Spinal cord (tissue), 3 donors: ENCODE measurements around the genes PFDN1, NDUFA2, HARS2, PCDHA1, PCDHA13 and PCDHAC2.

DNA sequence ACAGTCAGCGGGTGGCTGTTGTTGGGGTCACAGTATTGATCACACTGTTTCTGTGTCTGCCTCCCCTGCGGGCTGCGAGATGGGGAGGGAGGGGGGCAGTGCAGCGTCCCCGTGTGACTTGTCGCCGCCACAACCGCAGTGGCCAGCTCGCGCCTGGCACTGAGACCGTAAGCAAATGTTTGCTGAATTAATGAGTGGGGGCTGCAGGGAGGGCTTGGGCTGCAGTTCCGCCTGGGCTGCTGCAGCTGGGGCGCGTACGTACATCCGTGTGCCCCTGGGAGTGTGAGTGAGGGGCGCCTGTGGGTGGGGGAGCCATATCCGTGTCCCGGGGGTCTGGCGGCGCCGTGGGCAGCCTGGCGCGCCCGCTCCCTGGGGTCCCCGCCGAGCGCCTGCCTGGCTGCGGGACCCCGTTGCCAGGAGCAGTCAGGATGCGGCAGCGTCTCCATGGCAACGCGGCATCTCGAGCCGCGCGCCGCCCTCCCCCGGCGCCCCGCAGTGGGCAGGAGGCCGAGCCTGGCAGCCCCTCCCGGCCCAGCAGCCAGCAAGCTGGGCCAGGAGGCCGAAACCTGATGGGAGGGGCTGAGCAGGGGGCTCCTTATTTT is 31.4 kb upstream of the PSD2 start:
- PRO-cap, result no peak
- RAMPAGE, long total RNA, result no peak

DNA sequence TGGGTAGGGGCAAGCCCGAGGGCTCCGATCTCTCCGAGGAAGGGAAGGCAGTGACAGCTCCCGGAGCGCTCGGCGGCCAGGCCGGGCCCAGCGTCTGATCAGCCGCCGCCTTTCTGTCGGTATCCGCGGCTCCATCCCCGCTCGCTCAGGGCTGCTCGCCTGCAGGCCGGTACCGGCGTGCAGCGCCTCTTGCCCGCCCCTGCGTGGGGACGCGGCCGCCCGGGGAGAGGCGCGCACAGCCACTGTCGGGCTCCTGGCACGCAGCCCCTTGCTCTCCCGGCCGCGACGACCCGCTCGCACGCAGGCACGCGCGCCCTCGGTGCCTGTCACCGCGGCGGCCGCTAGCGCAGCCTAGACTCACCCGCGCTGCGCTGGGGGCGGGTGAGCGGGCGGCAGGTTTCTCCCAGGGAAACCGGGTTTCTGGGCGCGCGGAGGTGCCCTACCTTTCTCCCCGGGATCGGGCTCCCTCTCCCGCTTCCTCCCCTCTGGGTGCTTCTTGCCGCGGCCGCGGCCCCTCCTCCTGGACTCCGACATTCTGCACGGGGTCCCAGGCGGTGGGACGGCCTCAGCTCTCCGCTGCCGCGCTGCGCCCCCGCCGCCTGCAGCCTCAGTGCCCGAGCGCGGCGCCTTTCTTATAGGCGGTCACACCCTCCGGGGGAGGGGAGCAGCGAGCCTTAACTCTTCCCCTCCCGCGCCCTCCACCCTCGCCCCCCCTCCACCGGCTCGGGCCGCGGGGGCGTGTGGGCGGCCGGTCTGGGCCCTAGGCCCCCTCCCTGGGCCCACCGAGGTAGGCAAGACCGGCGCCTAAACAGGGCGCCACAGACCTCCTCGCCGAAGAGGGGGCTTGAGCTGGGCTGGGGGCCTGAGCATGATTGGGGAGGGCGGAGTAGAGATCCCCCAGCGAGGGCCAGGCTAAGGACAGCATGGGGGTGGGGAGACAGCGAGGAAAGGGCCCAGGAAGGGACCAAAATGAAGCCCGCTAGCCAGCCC is 108.6 kb downstream of the PSD2 start:
- PRO-cap, result no peak
- RAMPAGE, long total RNA, result no peak

DNA sequence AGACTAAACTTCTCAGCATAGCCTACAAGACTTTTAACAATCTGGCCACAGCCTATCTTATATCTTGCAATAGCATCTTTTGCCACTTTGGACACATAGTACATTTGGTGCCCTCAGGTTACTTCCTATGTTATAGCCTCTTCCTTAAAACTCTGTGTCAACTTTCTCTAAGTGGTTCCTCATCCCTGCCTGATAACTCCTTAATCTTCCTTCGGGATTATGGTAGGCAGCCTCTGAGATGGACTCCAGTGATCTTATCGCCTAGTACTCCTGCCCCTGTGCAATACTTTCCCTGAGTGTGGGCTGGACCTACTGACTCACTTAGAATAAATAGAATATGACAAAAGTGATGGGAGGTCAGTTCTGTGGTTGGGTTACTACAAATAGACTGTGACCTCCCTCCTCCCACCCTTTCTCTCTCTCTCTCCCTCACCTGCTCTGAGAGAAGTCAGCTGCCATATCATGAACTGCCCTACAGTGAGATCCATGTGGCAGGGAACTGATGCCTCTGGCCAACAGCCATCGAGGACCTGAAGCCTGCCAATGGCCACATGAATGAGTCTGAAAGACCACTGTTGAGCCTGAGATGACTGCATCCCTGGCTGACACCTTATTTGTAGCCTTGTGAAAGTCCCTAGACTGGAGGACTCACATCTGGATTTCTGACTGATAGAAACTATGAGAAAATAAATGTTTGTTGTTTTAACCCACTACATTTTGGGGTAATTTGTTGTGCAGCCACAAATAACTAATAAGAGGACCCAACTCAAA is 31.8 kb downstream of the NRG2 start:
- PRO-cap, result no peak
- RAMPAGE, long total RNA, result no peak

GRCh38 chr5:140220513-140221151 is 45.6 kb downstream of the CYSTM1 start:
- PRO-cap, result no peak
- RAMPAGE, long total RNA, result no peak

GRCh38 chr5:140228074-140229032 is 53.4 kb downstream of the CYSTM1 start:
- PRO-cap, result no peak
- RAMPAGE, long total RNA, result no peak

DNA sequence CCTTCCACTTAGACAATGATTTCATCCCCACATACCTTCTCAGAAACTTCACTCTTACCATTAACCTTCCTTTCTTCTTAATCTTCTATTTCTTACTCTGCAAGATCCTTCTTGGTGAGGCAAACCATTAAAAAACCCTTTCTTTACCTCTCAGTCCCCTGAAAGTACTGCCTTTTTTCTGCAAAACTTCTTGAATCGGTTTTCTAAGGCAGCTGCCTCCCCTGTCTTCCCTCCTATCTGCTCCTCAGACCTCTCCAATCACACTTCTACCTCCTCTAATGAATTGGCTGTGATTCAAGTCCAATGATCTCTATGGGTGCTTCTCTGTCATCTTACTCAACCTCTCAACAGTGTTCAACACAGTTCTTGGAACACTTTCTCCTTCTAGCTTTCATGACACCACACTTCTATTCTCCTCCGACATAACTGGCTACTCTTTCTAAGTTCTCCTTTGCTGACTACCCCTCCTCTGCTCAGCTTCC is 47.2 kb downstream of the PFDN1 start:
- PRO-cap, result no peak
- RAMPAGE, long total RNA, result no peak

- PRO-cap, result no peak
- RAMPAGE, long total RNA, result no peak
Measured at GRCh38 chr5:140256152-140256831, 46.6 kb downstream of the PFDN1 start.

- PRO-cap, result no peak
- RAMPAGE, long total RNA, result start-site peak on the minus strand at chr5:140303079-140303090, 363 and 113 reads in 2 replicates
Measured at GRCh38 chr5:140302538-140303615, at the start of gene PFDN1. Gene PFDN1, minus strand, starts transcription at chr5:140303101.

GRCh38 chr5:140374598-140375265 is 14.7 kb downstream of the SLC4A9 start:
- PRO-cap, result no peak
- RAMPAGE, long total RNA, result no peak

DNA sequence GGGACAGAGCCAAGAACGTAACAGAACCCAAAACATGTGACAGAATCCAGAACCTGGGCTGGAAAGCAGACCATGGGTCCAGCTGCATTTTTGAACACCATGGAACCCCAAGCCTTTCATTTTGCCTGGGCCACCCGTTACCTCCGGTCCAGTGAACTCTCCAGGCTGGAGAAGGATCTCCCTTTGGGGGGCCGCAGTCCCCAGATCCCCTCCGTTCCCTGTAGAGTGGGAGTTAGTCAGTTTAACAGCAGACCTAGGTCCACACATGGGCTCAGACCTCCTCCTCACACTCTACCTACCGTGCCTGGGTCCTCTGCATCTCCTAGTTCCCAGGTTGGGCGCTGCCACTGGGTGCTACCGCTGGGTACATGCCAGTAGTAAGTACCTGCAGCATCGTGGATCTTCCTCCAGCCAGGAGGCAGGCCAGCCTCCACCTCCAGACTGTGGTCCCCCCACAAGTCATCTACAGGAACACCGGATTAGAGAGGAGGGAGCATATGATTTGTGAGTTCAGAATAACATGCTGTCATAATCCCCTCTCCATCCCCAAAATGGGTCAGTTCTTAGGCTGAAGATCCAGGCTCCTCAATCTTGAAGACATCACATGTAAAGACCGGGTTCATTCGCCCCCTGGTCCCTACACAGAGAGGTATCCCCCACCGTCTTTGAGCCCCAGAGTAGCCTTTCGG is 801 bp downstream of the APBB3 start:
- PRO-cap, result no peak
- RAMPAGE, long total RNA, result no peak

DNA sequence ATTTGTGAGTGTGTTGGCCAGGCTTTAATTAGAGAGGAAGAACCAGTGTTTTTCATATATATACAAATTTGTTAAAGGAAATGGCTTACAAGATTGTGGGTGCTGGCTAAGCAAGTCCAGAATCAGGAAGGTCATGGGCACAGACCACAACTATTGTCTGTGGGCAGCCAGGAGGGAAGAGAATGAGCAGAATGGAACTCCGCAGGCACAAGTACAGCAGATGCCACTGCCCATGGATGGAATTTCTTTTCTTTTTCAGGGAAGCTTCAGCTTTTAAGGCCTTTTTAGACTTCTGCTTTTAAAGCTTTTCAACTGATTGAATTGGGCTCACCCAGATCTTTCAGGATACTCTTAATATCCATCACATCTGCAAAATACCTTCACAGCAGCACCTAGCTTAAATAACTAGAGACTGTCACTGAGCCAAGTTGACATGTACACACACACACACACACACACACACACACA is 24.6 kb downstream of the SLC35A4 start:
- PRO-cap, result no peak
- RAMPAGE, long total RNA, result no peak

DNA sequence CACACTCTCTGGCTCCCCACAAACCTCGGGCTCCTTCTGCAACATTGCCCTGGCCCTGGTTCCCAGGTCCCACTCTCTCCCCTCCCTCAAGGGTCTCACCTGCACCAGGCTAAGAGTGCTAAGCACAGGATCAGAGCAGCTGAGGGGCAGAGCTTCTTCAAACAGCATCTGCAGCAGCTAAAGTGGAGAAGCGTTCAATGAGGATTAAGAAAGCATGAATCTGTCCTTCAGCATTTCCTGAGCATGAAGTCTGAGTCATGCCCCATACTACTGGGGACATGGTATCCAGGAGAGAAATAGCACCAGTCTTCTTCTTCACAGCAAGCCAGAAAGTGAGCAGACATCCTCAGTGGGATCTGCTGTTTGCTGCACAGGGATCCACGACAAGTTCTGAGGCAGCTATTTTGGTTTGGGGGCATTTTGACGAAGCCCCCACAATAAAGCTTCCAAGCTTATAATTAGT is 27.3 kb downstream of the SLC35A4 start:
- PRO-cap, result no peak
- RAMPAGE, long total RNA, result no peak

DNA sequence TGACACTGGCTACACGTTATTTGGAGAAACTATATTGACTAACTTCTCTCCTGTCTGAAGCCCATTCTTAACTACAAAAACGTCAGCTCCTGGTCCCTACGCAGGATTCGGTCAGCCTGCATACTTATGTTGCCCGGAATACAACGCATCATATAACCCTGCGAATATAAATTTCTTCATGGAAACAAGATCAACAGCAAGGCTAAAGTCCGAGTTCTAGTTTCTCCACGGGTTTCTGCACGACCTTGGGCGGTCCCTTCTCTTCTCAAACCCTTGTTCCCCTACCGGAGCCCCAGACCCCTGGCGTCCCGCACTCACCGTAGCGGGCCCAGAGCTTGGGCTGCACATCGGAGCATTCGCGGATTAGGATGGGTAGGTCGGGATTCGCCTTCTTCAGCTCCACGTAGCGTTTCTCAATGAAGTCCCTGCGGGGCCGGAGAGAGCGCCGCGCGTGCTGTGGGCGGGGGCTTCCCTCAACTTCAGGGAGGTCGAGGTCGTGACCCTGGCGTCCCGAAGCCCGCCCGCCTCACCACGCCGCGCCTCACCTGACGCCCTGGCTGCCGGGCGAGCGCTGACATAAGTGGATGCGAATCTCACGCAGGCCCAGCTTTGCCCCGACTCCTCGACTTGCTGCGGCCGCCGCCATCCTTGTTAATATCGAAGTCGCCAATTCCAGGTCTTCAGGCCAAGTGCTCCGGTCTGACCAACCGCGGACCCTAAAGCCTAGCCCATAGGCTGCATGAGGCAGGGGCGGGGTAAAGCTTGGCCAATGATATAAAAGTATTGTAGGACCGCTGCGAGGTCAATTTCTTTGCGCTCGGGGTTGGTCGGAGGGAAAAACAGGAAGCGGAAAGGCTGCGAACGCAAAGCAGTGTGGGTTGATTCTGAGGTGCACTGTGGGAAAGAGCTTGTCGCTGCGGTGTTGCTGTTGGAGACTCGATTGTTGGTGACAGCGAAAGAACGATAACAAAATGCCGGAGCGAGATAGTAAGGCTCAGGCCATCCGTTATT is at the start of gene NDUFA2:
Gene NDUFA2, minus strand, starts transcription at position 693 of the 1,011 bp plus-strand sequence.
- PRO-cap, result no peak
- RAMPAGE, long total RNA, result start-site peak on the minus strand centred at position 768 of the sequence, 218 bp wide, 688 and 533 reads in 2 replicates; start-site peak on the plus strand centred at position 906 of the sequence, 81 bp wide, 2,087 and 2,814 reads in 2 replicates

DNA sequence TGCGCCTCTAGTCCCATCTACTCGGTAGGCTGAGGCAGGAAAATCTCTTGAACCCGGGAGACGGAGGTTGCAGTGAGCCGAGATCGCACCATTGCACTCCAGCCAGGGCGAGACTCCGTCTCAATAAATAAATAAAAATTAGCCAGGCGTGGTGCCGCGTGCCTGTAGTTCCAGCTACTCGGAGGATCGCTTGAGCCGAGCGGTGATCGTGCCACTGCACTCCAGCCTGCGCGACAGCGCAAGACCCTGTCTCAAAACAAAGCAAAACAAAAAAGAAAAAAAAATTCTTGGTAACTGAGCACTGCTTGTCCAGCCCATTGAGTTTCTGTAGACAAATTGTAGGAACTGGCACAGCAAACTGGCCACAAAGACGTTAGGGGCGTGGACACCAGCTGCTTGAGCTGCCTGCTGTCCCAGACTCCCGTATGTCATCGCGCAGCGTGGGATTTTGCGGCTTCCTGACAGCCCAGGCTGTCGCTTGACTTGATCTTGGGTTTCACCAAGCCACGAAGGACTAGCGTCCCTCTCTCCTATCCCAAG is 608 bp upstream of the WDR55 start:
- PRO-cap, result no peak
- RAMPAGE, long total RNA, result no peak

- PRO-cap, result no peak
- RAMPAGE, long total RNA, result start-site peak on the minus strand at chr5:140691327-140691389, 156 and 243 reads in 2 replicates
Measured at GRCh38 chr5:140691222-140692042, at the start of gene HARS2. Gene HARS2, plus strand, starts transcription at chr5:140691455.

DNA sequence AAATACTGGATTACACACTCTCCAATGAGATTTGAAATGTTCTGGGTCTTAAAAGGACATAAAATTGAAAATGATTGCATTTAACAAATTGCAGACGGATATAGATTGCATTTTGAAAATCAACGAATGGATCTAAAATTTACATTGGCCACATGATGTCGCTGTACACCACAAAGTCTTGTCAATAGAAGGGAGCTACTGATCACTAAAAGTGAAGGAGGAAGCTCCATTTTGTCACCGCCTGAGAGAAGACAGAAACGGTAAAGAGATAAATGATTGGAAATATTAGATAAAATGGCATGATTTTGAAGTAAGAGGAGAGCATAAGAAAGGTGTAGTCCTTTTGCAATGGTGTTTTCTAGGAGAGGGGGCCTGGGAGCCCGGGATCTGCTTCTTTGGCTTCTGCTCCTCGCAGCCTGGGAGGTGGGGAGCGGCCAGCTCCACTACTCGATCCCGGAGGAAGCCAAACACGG is at the start of gene PCDHA1:
Gene PCDHA1, plus strand, starts transcription at position 198 of the 473 bp plus-strand sequence.
- PRO-cap, result no peak
- RAMPAGE, long total RNA, result no peak

DNA sequence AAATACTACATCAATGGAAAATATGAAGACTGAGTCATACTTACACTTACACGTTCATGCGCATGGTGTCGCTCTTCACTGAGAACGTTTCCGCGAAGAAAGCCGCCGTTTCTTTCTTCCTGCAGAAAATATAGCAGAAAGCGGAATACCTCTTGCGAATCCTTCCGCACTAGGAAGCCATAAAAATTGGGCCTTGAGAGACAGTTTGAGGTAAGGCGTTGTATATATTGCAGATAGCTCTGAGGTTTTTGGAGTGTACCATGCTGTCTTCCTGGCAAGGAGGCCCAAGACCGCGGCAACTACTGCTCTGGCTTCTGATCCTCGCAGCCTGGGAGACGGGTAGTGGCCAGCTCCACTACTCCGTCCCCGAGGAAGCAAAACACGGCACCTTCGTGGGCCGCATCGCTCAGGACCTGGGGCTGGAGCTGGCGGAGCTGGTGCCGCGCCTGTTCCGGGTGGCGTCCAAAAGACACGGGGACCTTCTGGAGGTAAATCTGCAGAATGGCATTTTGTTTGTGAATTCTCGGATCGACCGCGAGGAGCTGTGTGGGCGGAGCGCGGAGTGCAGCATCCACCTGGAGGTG is at the start of gene PCDHA13:
Gene PCDHA13, plus strand, starts transcription at position 116 of the 584 bp plus-strand sequence.
- PRO-cap, result no peak
- RAMPAGE, long total RNA, result no peak

GRCh38 chr5:140964250-140964984 is 1.9 kb upstream of the PCDHAC2 start:
- PRO-cap, result no peak
- RAMPAGE, long total RNA, result no peak

DNA sequence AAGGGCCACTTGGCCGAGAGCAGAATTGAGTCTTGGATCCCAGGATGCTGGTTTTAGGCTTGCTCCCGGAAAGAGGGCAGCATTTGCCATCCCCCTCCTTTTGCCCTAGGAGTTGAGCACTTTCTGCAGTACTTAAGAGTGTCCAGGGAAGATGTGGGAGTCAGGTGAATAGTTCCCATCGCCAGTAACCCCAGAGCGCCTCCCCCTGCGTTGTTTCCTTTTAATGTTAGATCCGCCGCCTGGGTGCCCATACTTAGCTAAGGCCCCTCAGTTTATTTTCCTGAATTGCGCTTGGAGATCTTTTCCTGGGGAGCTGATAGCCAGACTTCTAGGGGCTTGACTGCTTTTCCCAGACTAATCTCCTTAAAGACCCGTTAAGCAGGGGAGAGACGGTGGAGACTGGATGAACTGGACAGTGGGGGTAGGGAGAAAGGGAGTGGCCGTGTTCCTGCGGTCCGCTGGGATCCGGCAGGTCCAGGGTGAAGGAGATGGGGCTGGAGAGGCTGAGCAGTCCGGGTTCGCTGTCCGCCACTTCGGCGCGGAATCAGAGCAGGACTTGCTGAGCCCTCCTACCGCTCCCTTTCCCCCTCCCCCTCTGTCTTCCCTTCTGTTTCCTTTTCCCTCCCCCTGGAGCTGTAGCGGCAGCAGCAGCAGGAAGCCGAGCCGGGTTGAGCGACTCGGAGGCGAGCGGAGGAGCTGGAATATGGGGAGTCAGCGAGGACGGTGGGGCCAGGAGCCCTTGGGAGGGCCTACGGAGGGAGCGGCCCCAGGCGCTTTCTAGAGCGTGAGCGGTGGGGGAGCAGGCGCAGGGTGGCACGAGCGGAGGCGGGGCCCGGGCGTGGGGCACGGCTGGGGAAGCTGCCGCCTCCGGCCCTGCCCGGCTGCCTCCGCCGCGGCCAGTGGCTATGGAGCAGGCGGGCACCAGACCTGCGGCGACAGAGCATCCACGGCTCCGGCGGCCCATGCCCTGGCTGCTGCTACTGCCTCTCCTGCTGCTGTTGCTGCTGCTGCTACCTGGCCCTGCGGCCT is at the start of gene PCDHAC2:
Gene PCDHAC2, plus strand, starts transcription at position 615 of the 1,029 bp plus-strand sequence.
- PRO-cap, result no peak
- RAMPAGE, long total RNA, result no peak

DNA sequence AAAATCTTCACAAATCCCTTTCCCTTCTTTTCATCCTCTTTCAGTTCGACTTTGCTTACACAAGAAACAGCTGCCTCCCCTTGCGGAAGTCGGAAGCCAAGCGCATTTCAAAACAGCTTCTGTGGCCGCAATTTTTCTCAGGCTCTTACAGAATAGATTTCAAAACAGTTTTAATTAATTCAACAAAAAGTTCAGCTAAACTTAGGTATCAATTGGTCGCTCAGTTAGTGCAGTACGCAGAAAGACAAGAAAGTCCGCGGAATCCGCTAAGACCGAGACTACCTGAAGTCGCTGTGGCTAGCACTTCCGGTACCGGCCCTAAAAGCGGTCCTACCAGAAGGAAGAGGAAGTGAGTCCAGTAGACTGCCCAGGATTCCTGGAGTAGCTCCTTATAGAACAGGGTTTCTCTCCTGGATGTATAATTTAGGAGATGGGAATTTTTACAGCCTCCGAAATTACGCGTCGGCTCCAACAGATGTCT is 16.7 kb upstream of the PCDHB2 start:
- PRO-cap, result no peak
- RAMPAGE, long total RNA, result no peak